Metastatic Lung Carcinoma in the Adrenal Gland (tissue), 1 donor: ENCODE measurements around the genes NUTF2, DPEP3 and ZFP90.

GRCh38 chr16:67676456-67677077 is 10.0 kb downstream of the C16orf86 start:
- PRO-cap: no peak

GRCh38 chr16:67697738-67698159 is 21.4 kb downstream of the GFOD2 start:
- PRO-cap: no peak

DNA sequence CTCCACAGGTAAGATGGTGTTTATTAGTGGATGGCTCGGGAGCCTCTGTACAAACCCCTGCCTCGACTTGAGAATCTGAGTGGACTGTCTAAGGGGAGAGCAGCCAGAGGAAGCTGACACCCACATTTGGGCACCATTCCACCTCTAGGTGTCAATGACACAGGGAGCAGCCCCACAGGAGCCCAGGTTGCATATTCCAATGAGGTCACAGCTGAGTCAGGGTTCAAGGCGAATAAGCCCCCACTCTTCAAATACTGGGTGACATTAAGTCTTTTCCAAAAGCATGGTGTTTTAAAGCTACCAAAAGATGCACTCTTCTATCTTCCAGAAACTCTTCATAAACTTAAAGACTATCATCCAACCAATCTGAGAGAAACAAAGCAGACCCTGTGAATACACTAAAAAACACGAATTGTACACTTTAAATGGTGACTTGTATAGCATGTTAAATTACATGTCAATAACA is 31.8 kb downstream of the RANBP10 start:
- PRO-cap: no peak

- PRO-cap: bidirectional peak, plus-strand start at chr16:67846935, minus-strand start at chr16:67846729
Observed at GRCh38 chr16:67846294-67847070, at the start of gene NUTF2. Gene NUTF2 (plus strand): TSS chr16:67846933.

DNA sequence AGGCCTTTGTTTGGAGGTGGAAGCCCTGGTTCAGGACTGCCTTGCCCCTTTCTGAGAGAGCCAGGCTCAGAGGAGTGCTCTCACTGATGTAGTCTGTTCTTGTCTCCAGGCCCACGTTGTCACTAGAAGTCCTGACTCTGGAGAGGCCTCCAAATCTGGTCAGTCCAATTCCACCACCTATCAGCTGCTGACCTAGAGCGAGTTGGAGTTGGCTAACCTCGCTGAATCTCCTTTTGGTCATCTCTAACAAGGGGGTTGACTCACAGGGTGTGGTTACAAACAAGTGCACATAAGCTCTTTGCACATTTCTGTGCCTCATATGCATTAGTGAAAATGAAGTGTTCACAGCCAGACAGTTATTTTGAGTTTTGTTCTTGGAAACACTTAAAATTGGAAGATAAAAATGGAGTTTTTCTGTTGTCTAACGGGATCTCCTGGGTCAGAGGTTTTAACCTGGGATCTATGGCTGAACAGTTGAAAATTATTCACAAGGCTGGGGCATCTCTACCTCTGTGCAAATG is 11.8 kb upstream of the EDC4 start:
- PRO-cap: no peak

GRCh38 chr16:67894189-67894466 is 1.1 kb downstream of the PSKH1 start:
- PRO-cap: no peak

DNA sequence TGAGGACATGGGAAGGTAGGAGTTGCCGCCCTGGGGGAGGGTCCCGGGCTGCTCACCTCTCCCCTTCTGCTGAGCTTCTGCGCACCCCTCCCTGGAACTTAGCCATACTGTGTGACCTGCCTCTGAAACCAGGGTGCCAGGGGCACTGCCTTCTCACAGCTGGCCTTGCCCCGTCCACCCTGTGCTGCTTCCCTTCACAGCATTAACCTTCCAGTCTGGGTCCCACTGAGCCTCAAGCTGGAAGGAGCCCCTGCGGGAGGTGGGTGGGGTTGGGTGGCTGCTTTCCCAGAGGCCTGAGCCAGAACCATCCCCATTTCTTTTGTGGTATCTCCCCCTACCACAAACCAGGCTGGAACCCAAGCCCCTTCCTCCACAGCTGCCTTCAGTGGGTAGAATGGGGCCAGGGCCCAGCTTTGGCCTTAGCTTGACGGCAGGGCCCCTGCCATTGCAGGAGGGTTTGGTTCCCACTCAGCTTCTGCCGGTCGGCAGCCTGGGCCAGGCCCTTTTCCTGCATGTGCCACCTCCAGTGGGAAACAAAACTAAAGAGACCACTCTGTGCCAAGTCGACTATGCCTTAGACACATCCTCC is 2.8 kb downstream of the CTRL start:
- PRO-cap: no peak

- PRO-cap: no peak
Observed at GRCh38 chr16:67961121-67962244, 7.0 kb downstream of the SLC12A4 start.

GRCh38 chr16:67967299-67968430 is 772 bp downstream of the SLC12A4 start:
- PRO-cap: no peak

DNA sequence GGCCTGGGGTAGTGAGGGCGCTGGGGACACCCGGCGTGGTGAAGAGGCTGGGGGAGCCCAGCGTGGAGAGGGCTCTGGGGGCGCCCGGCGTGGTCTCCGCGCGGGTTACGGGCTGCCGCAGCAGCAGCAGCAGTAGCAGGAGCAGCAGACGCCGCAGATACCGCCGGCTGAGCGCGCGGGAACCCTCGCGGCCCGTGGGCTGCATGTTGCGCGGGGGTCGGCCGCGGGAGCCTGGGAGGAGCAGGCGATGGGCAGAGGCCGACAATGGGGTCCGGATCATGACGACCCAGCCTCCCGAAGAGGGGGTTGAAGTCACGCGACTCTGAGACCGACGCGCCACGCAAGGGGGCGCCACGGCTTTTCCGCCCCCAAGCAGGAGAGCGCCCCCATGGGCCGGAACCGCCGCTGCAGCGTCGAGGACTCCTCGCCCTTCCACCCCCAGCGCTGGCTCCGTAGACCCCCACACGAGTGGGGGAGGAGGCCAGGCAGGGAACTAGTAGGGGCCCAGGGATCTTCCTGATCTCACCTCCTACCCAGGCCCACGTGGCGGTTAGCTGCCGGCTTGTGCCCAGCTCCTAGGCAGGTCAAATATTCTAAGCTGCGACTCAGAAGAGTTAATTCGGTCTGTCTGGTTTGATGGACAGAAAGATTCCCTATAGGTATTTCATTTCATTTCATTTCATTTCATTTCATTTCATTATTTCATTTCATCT is at the start of gene DPEP3:
DPEP3 (minus strand) TSS at position 324 of the 713 bp plus-strand sequence.
- PRO-cap: no peak

- PRO-cap: no peak
Observed at GRCh38 chr16:68231312-68232219, 4.4 kb downstream of the ESRP2 start.

DNA sequence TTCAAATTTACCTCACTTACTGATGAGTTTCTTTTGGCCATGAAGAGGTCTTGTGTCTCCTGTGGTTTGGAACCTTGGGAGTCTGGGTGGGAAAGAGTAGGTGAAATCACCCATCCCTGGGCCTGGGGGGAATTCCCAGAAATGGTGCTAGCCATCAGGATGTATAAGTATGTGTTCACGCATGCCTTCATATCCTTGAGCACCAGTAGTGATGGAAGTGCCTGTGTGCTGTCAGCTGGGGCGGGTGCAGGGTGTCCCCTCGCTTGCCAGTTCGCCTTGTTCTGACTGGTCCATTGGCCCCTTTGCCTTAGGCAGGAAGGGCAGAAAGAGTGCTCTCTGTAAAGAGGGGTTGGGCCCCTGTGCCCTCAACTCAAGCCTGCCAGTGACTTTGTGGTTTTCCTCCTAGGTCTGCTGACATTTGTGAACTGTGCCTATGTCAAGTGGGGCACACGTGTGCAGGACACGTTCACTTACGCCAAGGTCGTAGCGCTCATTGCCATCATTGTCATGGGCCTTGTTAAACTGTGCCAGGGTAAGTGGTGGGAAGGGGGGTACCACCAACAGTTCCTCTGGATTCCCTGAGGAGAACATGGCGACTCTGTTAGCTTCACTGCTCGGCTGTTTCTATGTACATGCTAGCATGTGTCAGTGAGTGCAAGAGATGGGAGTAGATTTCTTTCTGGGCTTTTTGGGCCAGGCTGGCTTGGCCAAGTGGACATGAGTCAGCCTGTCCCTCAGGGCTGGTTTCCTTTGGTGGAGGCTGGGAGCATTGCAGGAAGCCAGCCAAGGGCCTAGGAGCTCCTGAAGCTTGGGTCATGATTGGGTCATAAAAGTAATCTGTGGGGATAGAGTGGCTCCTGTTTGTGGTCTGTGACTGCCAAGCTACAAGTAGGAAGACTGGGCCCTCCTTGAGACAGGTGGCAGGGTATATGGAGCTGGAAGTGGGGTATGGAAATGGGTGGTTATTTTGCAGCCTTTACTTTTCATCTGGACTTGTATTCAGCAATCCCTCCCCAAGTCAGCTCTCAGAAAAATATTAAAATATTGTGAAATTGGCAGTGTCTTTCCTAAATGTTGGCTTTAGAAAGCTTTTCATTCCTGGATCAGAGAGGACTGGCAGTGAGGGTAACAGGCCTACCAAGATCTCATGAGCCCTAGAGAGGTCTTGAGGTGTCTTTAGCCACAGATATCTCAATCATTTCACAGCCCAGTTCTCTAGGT is 23.0 kb downstream of the SLC7A6OS start:
- PRO-cap: no peak

DNA sequence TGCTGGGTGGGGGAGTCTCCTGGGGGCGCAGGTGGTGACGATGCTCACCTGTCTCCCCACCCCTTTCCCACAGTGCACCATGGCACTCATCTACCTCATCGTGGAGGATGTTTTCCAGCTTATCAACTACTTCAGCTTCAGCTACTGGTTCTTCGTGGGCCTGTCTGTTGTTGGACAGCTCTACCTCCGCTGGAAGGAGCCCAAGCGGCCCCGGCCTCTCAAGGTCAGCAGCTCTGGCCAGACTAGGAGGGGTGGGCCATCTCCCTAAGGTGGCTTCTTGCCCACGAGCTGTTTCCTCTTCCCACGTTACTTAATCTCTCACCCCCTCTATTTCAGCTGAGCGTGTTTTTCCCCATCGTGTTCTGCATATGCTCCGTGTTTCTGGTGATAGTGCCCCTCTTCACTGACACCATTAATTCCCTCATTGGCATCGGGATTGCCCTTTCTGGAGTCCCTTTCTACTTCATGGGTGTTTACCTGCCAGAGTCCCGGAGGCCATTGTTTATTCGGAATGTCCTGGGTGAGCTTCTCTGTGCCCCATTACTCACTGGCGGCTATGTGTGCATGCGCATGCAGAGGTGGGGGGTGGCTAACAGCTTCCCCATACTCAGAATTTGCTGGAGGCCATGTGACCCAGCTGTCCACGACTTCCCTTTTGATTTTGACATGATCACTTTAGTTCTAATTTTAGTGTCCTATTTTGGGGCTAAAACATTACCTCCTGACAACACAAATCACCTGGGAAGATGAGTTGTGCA is 14.3 kb downstream of the SLC7A6OS start:
- PRO-cap: no peak

DNA sequence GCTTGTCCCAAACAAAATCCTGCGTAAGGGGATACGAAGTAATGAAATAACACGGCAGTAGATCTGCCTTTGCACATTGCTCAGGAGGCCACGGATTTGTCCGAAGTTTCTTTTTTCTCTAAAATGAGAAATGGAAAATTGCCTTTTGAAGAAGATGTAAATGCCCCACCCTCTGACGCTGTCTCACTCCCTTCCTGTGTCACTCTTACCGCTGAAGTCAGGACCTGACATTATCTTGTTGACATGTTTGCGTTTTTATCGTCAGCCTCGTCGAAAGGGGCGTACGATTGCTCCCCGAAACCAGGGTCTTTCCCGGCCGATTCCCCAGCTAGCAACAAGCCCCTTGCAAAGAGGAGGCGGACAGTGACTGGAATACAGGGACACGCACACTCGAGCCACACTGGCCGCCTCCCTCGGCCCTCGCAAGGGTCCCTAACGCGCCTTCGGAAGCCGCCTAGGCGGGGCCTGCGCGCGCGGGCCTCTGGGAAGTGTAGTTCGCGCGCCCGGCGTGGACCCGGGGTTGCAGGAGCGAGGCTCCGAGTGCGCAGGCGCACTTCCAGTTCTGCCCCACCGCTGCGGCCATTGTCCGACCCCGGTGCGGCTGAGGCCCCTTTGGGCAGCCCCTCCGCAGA is at the start of gene ZFP90:
ZFP90 (plus strand) TSS at position 553 of the 632 bp plus-strand sequence.
- PRO-cap: bidirectional peak, plus-strand start at position 559 of the sequence, minus-strand start at position 422 of the sequence

- PRO-cap: no peak
Observed at GRCh38 chr16:68563578-68564316, 24.7 kb downstream of the ZFP90 start.

DNA sequence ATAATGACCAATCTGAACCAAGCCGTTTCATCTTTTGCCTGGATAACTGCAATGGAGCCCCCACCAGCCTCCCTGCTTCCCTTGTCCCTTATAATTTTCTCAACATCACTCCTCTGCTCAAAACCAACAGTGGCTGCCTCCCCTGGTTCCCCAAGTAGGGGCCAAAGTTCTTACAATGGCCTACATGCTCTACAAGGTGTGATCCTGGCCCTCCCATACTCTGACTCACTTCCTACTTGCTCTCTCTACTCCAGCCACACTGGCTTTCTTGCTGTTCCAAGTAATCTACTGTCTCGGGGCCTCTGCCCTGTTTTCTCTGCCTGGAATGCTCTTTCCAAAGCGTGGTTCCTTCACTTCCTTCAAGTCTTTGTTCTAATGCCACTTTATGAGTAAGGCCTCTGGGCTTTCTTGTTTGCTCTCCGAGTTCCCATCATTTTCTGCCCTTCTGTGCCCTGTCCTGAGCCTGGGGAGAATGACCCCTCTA is 4.2 kb upstream of the CDH3 start:
- PRO-cap: no peak

- PRO-cap: bidirectional peak, plus-strand start at chr16:68646054, minus-strand start at chr16:68645752
Observed at GRCh38 chr16:68645789-68646498, 834 bp downstream of the CDH3 start.

- PRO-cap: no peak
Observed at GRCh38 chr16:68754346-68754867, 17.3 kb downstream of the CDH1 start.

- PRO-cap: no peak
Observed at GRCh38 chr16:68760499-68761462, 23.7 kb downstream of the CDH1 start.

DNA sequence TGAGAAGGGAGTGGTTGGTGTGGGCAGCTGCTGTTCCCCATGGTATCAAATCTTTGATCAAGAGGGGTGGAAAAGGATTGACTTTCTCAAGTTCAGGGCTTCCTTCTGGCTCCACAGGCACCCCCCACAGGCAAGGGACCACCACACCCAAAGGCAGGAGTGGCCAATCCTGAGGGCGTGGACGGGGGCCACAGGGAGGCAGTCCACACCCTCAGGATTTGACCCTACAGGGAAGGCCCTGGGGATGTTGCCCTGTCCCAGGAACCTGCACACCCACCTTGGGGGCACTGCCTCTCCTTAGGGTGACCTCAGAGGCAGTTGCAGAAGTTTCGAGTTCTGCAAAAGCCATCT is 44.9 kb downstream of the CDH1 start:
- PRO-cap: no peak